Camera-type eye (tissue), 1 donor: ENCODE data around the genes RHOC and BCL2L15.

DNA sequence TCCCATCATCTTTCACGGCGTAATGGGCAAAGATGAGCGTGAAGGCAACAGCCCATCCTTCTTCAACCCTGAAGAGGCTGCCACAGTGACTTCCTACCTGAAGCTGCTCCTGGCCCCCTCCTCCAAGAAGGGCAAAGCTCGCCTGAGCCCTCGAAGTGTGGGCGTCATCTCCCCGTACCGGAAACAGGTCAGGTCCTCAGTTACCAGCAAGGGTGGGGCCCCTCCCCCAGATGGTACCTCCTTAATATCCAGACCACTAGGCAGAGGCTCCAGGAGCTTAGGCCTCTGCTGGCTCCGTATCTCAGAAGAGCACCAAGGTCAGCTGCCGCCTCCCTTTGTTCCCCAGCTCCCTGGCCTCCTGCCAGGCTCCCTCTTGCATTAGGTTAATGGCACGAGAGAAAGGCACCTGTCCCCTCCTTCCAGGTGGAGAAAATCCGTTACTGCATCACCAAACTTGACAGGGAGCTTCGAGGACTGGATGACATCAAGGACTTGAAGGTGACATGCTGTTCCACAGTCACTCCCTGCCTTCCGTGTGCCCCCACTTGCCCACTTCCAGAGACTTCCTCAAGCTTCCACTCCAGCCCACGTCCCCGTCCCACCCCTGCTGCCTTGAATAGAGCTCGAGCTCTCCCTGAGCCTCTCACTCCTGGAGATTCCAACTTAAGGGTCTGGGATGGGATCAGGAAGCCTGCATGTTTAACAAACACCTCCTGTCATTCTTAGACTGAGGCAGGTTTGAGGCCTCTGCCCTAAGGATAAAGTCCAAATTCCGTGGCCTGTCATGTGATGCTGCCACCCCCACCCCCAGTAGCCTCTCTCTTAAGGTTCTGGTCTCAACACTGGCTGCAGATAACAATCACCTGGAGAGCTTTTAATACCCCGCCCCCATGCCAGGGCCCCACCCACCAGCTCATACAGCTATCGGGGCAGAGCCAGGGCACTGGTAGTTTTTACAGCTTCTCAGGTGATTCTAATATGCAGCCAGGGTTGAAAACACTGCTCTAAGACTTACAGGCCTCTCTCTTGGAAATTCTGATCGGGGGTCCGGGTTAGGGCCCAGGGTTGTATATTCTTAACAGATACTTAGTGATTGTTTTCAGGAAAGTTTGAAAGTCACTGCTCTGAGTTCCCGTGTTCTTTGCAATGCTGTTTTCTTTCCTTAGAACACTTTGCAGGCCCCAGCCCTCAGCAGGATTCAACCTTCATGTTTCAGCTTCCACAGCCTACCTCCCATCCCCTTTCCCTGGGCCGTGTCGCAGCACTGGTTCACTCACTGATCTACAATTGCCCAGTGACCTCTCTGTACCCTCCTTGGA is 8.2 kb downstream of the RHOC start:
- RAMPAGE, long total RNA = no peak

- RAMPAGE, long total RNA = start-site peak on the minus strand at chr1:112707102-112707150, 187 reads
These were observed at the start of gene RHOC for GRCh38 chr1:112707045-112707704. Gene RHOC, minus strand, starts transcription at chr1:112707127.

GRCh38 chr1:112714009-112714905 is 875 bp downstream of the PPM1J start:
- RAMPAGE, long total RNA = no peak

DNA sequence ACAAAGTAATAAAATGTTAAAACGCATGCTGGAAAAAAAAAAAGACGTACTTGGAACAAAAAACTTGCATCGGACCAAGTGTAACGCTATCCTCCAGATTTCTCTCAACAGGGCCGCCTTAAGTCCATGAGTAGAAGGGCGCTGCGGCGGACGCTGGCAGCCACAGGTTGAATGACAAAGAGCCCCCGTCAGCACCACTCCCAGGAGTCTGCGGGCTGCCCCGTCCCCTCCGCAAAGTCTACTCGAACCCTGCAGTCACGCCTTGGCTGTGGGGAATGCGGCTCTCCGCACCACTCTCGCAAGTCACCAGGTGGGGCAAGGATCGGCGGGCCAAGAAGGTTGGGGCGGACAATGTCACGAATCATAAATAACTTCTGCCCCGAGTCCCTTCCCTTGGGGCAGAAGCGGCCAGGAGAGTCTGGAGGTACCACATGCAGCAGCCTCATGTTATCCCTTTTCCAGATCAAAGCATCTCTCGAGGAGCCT is 727 bp downstream of the SLC16A1 start:
- RAMPAGE, long total RNA = no peak

- RAMPAGE, long total RNA = no peak
These were observed 29.4 kb upstream of the LRIG2 start for GRCh38 chr1:113043563-113044028.

DNA sequence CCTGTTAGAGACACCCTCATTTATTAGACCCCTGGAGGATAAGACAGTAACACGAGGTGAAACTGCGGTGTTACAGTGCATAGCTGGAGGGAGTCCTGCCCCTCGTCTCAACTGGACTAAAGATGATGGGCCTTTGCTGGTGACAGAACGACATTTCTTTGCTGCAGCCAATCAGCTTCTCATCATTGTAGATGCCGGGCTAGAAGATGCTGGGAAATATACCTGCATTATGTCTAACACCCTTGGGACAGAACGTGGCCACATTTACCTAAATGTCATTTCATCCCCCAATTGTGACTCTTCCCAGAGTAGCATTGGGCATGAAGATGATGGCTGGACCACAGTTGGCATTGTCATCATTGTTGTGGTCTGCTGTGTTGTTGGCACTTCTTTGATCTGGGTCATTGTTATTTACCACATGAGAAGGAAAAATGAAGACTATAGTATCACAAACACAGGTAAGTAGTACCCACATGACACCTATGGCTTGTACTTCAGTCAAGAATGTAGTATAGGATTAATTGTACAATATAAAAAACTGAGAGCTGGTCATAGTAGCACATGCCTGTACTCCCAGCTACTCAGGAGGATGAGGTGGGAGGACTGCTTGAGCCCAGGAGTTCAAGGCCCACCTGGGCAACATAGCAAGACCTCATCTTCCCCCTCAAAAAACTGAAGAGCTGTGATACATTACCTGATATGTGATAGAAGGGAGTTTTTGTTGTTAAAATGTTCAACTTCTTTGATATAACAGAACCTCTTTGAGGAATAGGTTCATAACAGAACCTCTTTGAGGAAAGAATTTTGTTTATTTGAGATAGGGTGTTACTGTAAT is 41.6 kb downstream of the LRIG2 start:
- RAMPAGE, long total RNA = no peak

- RAMPAGE, long total RNA = no peak
These were observed 118.6 kb downstream of the LRIG2 start for GRCh38 chr1:113191270-113192300.

- RAMPAGE, long total RNA = no peak
These were observed 137.1 kb upstream of the MAGI3 start for GRCh38 chr1:113253098-113253686.

- RAMPAGE, long total RNA = no peak
These were observed 28.8 kb downstream of the MAGI3 start for GRCh38 chr1:113419037-113419685.

DNA sequence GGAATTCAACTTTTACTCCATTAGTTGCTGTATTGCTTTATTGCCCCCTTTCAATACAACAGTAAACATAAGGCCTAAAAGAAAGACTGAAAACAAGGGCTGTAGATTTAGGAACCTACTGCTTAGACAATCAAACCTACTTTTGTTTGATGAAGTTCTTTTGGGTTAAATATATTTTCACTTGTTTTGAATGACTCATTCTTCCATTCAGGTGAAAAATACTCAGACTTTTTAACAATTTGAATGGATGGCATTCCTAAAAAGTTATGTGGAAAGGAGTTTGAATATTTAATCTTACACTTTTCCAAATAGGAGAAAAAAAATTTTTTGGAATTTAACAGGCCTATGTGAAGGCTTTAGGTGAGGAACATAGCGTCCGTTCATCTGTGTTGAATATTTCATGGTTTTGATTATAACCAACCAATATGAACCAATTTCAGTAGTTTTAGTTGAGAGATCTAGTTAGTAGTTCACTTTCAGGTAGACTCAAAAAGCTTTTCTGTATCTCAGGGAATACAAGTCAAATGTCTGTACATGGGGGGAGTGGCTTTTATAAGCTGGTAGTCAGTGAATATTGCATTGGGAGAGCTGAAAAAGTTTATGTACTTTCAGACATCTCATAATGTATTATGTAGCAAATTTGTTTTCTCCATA is 30.1 kb downstream of the MAGI3 start:
- RAMPAGE, long total RNA = no peak

- RAMPAGE, long total RNA = no peak
These were observed 68.0 kb downstream of the PHTF1 start for GRCh38 chr1:113690995-113691932.

GRCh38 chr1:113747841-113748193 is 11.5 kb downstream of the PHTF1 start:
- RAMPAGE, long total RNA = no peak

DNA sequence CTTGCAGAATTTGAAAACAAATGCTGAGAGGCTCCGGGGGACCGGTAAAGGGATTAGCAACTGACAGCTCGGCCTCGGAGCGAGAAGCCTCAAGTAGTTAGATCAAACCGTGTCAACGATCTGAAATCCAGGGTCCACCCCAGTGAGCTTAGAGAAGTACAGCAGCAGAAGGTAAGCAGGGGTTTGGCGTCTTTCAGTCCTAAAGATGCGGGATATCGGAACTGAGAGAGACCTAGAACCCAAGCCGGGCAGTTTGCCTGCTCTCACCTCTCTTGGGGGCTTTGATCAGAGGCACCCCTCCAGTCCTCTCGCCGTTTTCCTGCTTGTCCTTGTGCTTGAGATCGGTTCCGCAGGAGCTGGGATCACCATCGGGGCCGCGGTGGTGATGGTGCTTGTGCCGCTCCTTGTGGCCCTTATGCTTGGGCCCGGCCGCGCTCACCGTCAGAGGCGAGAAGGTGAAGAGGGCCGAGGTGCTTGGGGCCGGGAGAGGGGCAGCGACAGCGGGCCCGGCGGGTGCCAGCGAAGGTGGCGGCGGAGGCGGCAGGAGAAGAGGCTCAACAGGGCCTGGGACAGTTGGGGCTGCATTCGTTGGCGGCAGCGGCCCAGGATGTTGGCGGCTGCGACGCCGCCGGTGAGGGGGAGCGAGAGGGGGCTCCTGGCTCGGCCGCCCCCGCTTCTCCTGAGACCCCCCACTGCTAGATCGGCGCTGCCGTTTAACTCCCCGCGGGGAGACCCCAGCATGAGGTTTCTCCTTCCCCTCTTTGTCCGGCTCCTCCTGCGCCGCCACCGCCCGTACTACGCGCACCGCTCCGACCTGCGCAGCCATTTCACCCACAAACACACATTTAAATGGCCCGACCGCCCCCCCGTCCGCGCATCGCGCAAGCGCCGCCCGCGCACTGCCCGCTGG is 578 bp downstream of the RSBN1 start:
- RAMPAGE, long total RNA = no peak

DNA sequence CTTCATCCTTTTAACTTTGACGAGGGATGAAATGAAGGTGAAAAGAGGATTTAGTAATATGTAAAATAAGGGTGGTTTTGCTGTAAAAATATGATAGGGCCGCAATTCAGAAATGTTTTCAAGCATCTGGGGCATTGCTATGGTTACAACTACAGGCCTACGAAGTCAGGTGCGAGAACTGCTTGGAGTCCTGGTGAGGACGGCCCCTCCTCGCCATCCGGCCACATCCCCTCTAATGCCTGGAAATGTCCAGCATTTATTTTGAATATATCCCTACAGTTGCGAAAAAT is 458 bp upstream of the RSBN1 start:
- RAMPAGE, long total RNA = no peak

GRCh38 chr1:113886842-113887870 is at the start of gene BCL2L15:
Gene BCL2L15, minus strand, starts transcription at chr1:113887581.
- RAMPAGE, long total RNA = no peak

GRCh38 chr1:113901027-113901644 is 3.5 kb downstream of the AP4B1 start:
- RAMPAGE, long total RNA = no peak

DNA sequence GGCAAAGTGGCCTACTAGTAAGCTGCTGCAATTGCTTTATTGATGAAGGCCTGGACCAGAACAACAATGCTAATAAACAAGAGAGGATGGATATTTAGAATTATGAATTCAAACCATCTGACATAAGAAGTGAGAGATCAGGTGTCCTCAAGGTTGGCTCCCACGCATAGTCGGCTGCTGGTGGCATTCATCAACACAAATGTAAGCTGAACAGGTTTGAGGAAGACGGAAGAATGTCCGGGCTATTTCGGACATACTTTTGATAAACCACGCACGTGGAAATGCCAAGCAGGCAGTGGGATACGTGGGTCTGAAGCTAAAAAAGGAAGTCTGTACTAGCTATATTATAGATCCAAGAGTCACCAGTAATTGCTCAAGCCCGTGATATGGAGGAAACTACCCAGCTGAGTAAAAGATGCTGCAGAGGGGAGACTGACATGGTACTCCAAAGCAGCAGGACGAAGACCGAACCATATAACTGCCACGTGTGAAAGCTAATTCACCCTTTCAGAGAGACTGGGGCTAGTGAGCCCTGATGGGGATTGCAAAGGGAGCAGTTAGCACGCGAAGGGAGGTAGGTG is 489 bp downstream of the AP4B1 start:
- RAMPAGE, long total RNA = no peak

DNA sequence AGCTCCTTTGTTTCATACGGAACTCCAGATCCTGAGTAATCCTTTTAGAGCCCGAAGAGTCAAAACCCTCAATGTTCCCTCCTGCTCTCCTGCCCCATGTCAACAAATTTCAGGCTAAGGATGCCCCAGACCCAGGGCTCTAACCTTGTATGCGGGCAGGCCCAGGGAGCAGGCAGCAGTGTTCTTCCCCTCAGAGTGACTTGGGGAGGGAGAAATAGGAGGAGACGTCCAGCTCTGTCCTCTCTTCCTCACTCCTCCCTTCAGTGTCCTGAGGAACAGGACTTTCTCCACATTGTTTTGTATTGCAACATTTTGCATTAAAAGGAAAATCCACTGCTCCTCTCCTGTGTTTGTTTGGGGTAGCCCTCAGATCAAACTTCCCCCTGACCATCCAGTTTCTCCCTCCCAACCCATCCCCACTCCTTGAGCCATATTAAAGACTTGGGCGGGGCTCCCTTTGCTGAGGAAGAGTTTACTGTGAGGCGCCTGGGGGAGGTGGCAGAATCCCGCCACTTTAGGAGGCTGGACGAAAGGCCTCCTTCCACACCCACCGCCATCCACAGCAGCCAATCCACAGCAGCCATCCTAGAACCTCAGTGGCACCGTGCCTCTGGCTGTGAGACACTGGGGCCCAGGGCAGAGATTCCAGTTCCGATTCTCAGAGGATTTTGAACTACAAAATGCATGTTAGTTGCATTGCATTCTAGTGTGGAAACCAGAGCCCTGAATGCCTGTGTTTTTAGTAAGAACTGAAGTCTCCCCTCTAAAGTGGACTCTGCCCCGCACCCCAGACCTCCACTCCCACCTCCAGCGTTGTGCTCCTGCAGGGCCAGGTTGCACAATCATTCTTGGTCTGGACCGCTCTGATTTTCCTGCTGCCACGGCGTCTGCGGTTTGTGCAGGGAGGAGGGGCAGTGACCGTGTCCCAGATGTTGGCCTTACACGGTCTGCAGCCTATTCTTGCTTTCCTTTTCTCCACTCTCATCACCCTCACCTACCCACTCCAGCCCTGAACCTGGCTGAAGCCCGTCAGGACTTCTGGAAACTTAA is 3.0 kb downstream of the OLFML3 start:
- RAMPAGE, long total RNA = no peak

- RAMPAGE, long total RNA = no peak
These were observed 28.4 kb downstream of the TRIM33 start for GRCh38 chr1:114482627-114482990.

GRCh38 chr1:114508544-114509442 is 2.2 kb downstream of the TRIM33 start:
- RAMPAGE, long total RNA = no peak